Metastatic Lung Carcinoma in the Adrenal Gland (tissue), 1 donor: ENCODE data around the genes TECR and ZNF333.

- PRO-cap, result no peak
Measured at GRCh38 chr19:14167437-14168225, 31.2 kb upstream of the ASF1B start.

- PRO-cap, result no peak
Measured at GRCh38 chr19:14204664-14204914, 1.4 kb downstream of the ADGRL1 start.

DNA sequence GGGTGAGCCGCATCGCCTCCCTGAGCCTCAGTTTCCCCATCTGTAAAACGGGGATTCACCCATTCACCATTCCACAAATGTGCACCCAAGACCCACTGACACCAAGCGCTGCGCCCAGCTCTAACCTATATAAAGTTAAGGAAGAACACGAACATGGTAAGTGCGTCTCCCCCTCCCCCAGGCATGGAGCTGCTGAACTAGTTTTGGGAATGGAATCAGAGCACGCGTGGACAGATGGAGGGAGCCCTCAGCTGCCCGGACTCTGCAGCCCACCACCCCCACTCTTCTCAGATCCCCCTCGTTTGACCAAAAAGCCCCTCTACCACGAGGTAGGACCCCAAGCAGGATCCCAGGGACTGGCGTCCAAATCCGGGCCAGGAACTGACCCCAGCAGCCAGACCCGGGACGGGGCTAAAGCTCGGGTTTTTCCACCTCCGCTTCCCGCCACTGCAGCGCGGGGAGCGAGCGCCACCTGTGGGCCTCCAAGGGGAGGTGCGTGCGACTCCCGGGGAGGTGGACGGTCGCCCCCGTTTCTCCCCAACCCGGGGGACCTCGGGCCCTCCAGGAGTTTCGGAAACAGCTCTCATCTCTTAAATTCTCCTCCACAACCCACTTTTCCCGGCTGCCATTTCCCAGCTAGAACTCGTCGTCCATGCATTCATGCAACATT lies 32.9 kb upstream of the ADGRE5 start:
- PRO-cap, result no peak

- PRO-cap, result no peak
Measured at GRCh38 chr19:14370853-14371622, 10.2 kb upstream of the ADGRE5 start.

GRCh38 chr19:14393199-14393895 lies 12.1 kb downstream of the ADGRE5 start:
- PRO-cap, result no peak

GRCh38 chr19:14395200-14396251 lies 14.3 kb downstream of the ADGRE5 start:
- PRO-cap, result no peak

GRCh38 chr19:14411326-14412298 lies 7.5 kb downstream of the DDX39A start:
- PRO-cap, result no peak

DNA sequence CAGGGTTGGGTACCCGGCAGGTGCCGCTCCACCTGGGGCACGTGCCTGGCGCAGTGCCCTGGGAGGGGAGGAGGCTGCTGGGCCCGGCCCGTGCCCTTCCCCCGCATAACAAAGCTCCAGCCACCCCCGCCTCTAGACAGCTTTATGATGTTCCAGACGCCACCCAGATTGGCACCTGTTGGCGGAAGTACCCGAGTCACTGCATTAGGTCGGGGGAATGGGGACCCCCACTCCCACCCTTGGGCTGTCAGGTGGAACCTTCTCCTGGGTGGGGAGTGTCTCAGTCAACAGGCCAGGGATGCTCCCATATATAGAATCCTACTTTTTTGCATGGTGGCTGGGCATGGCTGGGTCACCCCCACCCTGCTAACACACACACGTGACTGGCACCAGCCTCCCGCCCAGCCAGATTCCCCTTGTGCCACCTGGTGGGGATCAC lies 828 bp downstream of the PKN1 start:
- PRO-cap, result no peak

GRCh38 chr19:14450166-14450886 lies 17.2 kb downstream of the PKN1 start:
- PRO-cap, result no peak

GRCh38 chr19:14497053-14497995 lies 1.4 kb upstream of the GIPC1 start:
- PRO-cap, result bidirectional peak, plus-strand start at chr19:14497574, minus-strand start at chr19:14497300; unidirectional peak, minus-strand start at chr19:14497817

DNA sequence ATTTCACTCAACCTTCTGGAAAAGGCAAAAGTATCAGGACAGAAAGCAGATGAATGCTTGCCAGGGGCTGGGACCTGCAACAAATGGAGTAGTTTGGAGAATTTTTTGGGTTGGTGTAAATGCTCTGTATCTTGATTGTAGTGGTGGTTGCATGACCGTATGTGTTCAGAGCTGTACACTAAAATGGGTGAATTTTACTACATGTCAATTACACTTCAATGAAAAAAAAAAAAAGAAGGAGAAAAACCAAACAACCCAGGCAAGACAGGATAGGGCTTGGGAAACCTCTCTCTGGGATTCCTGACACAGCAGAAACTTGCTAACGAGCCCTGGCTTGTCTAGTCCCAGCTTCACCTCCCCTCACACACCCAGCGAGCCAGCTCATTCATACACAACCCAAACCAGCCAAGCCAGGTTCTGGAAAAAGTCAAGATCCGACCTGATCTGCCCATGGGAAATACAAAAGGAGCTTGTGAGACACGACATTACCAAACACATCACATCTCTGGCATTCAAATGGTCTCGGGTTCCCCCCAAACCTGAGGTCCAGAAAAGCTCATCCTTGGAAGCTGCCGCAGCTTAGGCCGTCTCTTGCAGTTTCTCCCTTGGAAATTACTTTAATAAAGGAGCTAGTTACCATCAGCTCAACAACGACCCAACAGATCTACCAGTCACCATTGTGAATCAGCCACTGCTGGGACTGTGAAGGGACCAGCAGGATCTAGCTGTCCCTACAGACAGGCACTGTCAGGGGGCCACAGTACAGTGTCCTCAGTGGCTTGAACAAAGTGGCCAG lies 3.6 kb upstream of the TECR start:
- PRO-cap, result no peak

DNA sequence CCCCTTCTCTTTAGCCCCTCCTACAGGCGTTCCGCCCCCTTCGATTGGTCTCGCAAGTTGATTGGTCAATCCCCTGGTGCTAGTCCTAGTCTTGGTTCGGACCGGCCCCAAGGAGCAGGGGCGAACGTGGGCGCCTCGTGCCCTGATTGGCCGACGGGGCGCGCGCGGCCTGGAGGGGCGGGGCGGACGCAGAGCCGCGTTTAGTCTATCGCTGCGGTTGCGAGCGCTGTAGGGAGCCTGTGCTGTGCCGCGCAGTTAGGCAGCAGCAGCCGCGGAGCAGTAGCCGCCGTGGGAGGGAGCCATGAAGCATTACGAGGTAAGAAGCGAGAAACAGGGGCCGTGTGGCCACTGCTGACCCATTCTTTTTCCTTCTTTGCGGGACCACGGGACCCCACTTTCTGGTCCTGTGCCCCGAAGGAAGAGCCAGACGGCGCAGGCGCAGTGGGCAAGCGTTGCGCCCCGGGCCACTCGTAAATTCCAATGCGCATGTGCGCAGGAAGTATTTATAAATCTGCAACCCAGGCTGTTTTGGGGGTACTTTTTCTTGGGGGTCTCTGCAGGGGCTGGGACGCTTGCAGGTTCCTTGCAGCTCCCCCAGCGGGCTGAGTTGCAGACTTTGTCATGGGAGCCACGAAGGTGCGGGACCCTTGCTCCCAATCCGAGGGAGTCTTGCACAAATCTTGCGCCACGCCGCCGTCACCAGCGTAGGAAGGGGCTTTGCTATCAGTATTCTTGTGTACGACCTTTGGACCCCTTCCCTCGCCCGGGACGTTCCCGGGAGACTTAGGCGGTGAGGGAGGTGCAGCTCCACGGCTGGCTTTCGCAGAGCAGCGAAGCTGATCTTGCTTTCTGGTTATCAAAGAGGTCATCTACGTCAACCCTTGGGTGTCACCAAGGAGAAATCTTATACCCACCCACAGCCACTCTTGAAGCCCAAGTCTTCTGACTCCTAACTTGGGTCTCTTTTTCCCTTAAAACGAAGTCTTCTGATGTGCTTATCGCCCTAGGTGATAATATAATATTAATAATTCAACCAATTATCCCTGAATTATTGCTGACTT lies at the start of gene TECR:
Gene TECR (plus strand): TSS at position 199 of the 1,061 bp plus-strand sequence.
- PRO-cap, result bidirectional peak, plus-strand start at position 214 of the sequence, minus-strand start outside the sequence; unidirectional peak, minus-strand start at position 417 of the sequence; bidirectional peak, plus-strand start at position 781 of the sequence, minus-strand start at position 479 of the sequence

DNA sequence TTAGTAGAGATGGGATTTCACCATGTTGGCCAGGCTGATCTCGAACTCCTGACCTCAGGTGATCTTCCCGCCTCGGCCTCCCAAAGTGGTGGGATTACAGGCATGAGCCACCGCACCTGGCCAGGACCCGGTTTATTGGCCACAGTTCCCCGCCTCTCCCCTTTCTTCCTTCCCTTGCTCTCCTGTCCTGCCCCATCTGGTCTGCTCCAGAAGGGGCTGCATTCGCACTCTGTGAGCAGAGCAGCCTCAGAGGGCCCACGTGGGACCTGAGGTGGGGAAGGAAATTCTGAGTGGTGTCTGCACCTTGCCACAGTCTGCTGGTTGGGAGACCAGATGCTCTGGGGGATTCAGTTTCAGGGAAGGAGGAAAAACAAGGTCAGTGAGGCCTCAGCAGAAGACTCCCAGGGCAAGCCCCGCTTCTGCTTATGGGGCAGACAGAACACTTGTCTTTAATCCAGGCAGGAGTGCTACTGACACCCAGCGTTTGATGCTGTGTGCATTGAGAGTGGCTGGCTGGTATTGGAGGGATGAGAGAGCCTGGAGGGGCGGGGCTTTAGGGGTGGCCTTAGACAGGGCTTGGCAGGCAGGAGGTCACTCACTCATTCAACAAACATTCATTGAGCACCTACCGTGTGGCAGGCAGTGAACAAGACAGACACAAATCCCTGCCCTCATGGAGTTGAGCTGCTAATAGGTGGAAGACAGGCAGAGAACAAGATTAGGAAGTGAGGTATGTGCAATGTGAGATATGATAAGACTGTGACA lies 5.0 kb upstream of the CLEC17A start:
- PRO-cap, result no peak

- PRO-cap, result no peak
Measured at GRCh38 chr19:14603995-14604585, 21.2 kb downstream of the CLEC17A start.

GRCh38 chr19:14689357-14690855 lies at the start of gene ZNF333:
Gene ZNF333, plus strand, starts transcription at chr19:14690048.
- PRO-cap, result bidirectional peak, plus-strand start at chr19:14690040, minus-strand start at chr19:14690002

DNA sequence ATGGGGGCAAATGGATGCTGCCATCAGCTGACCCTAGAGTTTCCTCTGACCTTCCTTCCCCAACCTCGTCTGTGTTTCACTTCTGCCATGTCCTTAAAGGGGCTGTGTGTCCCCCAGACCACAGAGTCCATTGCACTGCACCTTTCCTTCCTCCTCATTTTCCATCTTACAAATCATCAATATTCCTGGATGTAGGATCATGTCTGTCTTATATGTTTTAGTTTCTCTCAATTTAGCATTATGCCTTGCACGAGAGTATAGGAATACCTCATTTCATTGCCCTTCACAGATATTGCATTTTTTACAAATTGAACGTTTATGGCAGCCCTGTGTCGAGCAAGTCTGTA lies 42.0 kb downstream of the ZNF333 start:
- PRO-cap, result no peak

- PRO-cap, result no peak
Measured at GRCh38 chr19:15107533-15108508, 620 bp downstream of the SYDE1 start.

DNA sequence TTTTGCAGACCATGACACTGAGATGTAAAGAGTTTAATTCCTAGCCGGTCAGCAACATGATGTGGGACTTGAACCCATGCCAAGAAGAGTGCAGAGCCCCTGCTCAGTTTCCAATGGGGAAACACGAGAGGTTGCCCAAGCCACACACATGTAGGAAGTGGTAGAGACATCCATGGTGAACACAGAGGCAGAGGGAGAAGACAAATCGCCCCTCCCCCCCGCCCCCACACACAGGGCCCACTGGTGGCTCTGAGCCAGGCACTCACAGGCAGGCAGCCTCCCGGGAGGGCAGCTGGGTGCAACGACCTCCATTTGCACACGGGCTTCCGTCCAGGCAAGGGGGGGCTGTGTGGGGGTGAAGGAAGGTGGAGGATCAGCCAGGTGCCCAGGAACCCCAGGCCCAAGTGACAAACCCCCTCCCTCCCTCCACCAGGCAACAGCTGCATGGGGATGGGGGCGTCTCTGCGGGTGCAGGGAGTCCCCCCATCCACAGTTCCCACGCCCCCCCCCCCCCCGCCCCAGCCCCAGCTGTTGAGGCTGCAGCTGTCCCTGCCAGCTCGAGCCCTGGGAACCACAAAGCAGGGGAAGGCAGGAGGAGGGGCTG lies 3.5 kb downstream of the NOTCH3 start:
- PRO-cap, result no peak

DNA sequence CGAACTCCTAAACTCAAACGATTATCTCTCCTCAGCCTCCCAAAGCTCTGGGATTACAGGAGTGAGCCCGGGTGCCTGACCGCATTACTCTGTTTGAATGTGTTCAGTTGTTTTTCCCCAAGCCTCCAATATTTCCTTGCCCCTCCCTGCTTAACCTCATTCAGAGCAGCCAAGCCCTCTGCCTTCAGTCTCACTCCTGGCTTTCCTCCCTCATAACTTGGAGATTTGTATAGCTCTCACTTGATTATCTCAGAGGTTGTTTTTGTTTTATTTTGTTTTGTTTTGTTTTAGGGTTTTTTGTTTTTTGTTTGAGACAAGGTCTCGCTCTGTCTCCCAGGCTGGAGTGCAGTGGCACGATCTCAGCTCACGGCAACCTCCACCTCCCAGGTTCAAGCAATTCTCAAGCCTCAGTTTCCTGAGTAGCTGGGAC lies 11.4 kb downstream of the EPHX3 start:
- PRO-cap, result no peak

DNA sequence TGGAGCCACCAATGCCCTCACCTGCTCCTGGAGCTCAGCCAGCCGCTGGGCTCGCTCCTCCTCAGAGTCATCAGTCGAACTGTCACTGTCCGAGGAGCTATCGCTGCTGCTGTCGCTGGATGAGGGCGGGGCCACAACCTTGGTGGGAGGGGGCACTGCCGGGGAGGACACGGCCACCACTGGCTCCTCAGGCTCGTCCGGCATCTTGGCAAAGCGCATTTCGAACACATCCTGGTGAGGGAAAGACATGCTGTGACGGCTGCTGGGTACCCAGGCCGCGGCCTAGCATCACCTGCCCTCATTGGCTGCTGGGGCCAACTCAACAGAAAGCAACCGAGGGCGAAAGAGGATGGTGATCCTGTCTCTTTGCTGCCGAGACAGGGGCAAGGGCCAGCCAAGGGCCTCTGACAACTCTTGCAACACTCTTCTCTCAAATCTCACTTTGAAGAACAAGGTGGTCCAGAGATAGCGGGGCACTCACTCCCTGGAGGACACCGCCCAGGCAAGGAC lies 24.8 kb upstream of the EPHX3 start:
- PRO-cap, result no peak